Retinal pigment epithelial cell (primary cell): Measurements from ENCODE around the gene PSMG1.

DNA sequence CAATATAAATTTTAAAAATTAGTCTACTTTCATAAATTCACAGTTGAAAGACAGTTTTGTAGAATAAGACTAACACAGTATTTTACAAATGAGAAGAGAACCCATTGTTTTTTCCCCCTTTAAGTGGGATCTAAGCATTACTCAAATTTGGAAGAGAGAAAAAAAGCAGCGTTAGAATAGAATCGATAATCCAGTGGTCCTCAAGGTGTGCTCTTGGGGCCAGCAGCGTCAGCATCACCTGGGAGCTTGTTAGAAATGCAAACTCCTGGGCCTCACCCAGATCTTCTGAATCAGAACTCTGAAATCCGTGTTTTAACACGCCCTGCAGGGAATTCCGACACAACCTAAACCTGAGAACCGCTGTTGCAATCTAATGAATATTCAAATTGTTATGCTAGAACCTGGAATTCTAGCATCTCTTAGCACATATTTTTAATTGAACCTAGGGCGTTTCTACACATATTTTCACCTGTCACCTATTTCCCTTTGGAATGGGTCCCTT is 175.8 kb downstream of the PSMG1 start:
- RRBS: no CpG with 5 or more reads among the region's 8 CpGs

DNA sequence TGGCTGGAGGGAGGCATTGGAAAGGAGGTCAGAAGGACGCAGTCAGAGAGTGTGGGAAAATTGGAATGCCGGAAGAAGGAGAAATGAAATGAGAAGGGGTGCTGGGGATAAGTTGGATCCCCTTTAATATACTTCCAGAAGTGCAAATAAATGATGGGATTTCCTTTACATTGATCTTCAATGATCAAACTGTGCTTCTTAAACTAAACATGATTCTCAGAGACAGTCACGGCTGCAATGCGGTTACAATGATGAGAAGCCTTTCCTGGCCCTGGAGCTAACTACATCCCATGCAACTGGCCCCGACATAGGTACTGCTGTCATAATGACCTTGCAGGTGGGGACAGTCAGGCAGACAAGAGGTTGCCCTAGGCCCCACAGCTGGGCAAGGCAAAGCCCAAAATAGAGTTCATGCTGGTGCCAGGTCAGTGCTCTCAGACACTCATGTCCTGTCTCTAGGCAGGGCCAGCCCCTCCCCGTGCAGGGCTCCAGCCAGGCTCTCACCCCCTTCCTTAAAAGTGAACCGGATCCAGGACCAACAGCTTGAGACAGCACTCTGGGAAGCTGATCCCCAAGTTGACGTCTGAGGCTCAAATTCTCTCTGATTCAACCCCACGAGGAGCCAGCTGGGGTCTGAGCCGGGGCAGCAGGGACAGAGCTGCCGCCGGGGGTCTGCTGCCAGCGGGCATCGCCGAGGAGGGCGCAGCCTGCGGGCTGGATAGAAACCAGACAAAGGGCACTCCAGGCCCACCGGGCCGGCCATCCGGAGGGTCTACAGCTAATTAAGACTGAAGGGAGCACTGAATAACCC is 96.2 kb downstream of the PSMG1 start:
- RRBS: 32% methylated on average over 7 of the region's 20 CpGs

DNA sequence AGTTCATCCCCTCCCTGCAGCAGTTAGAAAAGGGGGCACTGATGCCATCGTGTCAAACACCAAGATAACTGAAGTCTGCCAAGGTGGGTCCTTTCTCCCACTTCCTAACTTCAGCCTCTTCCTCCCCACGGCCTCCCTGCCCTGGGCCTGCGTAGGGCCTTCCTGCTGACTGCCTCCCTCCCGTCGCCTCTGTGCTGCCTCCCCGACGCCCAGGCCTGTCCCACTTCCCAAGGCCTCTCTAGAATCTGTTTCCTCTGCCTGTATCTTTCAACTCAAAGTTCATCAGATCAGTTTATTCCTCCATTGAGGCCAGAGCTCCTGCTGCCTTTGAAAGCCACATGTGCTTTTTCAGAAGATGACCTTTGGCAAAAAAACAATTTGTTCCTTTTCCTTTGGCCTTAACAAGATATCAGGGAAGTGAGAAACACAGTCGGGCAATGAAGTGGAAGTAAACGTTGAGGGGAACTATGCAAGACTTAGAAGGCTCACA is 86.0 kb downstream of the PSMG1 start:
- RRBS: no CpG with 5 or more reads among the region's 9 CpGs

GRCh38 chr21:39183090-39183688 is at the start of gene PSMG1:
Gene PSMG1, minus strand, starts transcription at chr21:39183451.
- RRBS: under 1% methylated on average over 18 of the region's 70 CpGs

DNA sequence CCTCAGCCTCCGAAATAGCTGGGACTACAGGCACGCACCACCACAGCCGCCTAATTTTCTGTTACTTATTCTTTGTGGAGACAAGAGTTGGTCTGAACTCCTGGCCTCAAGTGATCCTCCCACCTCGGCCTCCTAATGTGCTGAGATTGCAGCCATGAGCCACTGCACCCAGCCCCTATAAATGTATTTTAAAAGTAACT is 2.3 kb downstream of the BRWD1 start:
- RRBS: no CpG with 5 or more reads among the region's 4 CpGs

GRCh38 chr21:39312090-39312935 is 1.1 kb downstream of the BRWD1 start:
- RRBS: 1% methylated on average over 12 of the region's 49 CpGs

DNA sequence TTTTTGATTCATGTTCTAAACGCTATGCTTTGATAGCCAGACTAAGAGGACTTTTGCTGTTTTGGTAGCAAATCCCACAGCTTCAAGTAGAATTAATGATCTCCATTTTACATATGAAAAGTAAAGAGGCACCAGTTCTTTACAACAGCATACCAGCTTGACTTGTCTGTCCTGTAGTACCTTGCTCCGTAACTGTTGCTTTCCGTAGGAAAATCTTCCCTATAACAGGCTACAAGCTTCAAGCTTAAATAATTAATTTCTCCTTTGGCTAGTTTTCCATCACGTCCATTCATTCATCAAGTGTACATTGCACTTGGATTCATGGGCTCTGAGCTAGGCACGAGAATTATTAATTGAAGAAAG is 29.1 kb downstream of the B3GALT5 start:
- RRBS: no CpG with 5 or more reads among the region's 5 CpGs

DNA sequence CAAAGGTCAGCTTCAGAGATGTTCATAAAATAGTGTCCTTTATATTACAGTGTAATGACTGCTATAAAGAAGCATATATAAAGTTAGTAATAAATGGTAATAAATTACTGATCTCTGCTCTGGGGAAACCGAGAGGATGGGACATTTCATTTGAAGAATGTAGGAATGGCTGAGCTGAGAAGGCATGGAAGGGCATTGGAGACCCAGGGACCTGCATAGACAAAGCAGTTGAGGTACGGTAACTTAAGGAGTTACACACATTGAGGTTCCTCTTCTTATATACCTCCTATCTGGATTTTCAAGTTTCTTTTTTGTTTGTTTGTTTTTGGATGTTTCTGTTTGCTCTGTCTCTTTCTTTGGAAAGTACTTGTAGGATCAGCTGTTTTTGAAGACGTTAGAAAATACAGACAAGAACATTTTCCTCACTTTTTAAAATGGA is 29.5 kb downstream of the B3GALT5 start:
- RRBS: no CpG with 5 or more reads among the region's 3 CpGs

DNA sequence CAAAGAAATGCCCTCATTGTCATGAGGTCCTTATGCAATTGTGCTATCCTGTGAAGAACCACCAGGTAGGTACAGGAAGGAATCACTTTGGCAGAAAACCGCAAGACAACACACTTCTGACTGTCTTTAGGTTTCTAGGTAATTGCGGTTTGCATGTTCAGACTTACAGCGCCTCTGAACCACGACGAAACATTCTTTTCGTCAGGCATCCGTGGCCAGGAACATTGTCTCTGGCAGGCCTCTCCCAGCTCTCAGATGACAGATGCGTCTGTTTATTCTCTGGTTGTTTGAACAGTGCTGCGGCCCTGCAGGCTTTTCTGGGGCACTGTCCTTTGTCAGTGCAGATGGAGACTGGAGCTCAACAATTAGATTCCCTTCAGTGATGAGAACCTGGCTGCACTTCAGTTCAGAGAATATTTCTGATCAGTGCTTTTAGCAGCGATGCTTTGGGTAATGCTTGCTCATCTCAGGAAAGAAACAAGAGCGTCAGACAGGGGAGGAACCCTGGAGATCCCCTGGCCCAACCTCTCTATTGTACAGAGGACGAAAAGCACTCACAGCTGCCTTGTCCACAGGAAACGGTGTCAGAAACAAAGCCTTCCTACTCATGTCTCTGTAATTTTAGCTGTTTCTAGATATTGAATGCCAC is 63.4 kb downstream of the B3GALT5 start:
- RRBS: no CpG with 5 or more reads among the region's 13 CpGs

DNA sequence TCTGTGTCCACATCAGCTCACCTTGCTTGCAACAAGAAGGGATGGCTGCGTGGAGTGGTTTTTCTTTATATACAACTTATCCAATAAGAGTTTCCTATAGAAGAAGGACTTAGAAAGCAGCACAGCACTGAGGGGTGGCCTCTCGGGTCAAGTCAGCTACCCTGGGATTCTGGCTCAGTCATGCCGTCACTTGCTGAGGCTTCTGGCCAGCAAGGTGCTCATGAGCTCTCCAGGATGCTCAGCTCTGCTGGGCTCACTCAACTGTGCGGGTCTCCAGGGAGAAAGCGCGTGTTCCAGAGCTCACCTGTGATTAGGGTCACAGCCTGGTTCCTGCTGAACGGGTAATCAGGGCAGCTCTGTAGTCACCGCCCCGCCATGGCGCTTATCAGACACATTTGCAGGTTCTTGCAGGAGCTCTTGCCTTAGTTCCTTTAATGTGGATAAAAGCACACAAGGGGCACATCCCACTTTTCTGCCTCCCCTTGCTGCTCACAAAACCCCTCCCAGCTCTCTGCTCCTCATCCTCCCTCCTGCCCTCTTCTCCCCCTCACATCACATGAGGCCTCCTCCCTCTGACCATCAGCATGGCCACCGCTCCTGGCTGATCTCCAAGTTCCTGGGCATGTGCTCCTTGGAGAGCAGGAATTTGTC is 1.9 kb downstream of the PCP4 start:
- RRBS: no CpG with 5 or more reads among the region's 11 CpGs

GRCh38 chr21:41171734-41172292 is 3.9 kb downstream of the BACE2 start:
- RRBS: no CpG with 5 or more reads among the region's 2 CpGs

DNA sequence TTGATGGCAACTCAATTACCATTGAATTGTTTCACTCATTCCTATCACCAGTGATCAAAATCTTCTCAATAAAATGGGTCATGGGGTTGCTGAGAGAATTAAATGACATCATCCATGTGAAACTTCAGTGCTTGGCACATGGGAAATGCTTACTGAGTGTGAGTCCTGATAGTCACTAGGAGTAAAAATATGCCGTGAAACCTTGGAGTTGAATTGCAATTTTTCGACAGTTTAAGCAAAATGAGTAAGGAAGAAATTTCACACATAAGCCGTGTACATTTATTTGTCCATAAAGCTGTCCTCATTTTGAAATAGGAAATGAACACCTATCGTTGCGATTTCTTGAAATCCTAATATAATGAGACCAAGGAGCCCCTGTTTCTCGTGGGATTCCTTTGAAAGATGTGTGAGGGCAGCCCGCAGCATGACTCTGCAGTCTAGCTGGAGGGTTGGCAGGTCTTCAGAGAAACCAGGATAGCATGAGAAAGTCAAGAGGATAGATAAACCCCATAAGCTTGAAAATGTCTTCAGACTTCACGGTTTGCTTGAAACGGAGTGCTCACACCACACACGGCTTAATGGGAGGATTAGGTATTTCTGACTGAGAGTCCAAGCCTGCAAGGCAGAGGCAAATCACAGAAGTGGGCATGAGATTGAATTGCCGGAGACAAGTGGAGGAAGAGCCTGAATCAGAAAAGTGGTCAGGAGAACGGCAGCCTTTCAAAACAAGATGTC is 59.0 kb upstream of the FAM3B start:
- RRBS: no CpG with 5 or more reads among the region's 12 CpGs

GRCh38 chr21:41426844-41427085 is 726 bp downstream of the MX1 start:
- RRBS: 14% methylated on average over 11 of the region's 15 CpGs

- RRBS: 84% methylated on average over 6 of the region's 22 CpGs
Observed at GRCh38 chr21:41458389-41458843, 32.4 kb downstream of the MX1 start.

DNA sequence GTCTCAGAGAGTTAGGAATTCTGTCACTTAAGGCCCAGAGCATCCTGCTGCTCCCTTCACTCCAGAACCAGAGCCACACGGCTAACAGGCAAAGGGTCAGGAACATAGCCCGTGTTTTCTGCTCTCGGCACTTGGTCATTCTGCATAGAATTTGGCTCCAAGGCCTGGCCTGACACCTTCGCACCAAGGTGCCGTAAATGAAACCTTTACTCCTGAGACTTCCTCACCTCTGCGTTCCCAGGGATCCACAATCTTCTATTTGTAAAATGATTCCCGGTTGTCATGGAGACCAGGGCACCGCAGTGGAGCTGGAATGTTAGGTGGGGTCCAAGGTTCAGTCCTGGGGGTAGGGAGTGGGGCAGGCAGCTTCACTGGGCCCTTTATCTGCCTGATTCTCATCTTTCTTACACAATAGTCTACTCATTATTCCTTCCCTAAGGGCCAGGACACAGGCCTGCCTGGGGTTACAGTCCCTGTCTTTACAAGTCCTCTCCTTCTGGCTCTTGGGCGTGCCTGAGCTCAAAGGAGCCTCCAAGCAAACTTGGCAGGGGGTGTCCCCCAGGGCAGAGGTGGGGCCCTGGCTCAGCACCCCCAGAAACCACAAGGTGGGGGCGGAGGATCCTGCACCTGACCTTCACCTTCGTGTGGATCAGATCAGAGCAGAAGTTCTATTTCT is 51.2 kb downstream of the RIPK4 start:
- RRBS: no CpG with 5 or more reads among the region's 11 CpGs

DNA sequence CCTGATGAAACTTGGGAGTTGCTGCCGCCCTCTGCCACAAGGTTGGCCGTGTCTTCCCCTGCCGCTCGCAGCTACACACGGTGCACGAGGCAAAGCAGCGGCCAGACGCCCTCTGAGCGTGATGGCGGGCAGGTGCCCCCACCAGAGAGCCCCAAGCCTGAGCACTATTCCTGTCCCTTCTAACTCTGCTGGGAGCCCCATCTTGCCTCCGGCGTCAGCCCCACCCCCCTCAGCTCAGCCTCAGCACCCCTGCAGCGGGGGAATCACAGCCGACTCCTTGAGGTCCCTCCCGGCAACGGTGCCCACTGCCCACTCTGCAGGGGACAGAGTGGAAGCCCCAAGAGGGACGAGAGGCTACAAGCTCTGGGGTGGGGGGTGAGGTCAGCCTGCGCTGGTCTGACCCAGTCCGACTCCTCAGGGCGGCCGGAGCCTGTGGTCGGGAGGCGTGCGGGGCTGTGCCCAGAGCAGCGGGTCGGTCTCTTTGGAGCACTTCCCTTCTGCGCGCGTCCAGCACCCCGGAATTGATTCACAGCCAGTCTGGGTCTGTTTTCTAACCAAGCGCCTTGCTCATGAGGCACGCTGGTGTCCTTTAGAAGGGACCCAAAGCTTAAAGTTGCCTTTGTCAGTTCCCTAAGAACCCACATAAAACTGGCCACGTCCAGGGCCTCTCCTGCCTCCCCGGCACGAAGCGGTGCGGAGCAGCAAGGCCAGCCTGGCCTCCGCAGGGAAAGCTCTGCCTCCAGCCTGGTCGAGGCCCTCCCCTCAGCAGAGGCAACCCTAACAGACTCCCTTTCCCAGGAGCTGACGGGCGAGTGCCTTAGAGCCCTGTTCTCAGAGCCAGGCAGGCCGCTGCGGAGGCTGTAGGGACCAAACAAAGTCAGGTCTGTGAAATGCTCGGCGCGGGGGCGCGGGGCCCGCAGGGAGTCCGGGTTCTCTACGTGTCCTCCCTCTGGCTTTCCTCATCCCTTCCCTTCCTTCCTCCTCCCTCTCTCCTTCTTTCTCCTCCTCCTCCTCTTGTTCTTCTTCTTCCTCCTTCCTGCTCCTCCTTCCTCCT is 41.1 kb downstream of the RIPK4 start:
- RRBS: 31% methylated on average over 12 of the region's 51 CpGs

DNA sequence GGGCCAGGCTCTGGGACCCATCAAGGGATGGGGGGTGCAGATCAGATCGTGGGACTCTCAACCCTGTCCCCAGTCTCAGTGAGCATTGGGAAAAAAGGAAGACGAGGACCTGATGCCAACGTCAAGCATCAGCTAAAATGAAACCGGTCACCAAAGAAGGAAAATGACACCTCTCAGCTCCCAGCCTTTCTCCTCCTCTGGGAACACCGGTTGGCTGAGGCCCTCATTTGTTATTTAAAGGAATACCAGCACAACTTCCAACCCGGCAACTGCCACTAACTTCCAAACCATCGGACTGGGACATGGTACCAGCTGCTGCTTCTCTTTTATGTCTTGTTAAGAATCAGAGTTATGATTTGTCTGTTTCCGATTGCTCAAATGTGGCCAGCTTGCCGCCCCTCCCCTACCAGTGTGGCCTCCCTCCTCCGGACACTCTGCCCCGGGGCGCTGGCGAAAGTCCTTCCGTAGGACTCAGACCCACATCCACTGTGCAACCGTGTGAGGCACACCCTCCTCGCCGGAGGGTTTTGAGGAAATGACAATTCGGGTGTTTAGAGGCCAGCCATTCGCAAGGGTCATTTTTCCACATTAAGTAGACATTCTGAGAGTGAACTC is 5.7 kb downstream of the RIPK4 start:
- RRBS: 24% methylated on average over 7 of the region's 19 CpGs

DNA sequence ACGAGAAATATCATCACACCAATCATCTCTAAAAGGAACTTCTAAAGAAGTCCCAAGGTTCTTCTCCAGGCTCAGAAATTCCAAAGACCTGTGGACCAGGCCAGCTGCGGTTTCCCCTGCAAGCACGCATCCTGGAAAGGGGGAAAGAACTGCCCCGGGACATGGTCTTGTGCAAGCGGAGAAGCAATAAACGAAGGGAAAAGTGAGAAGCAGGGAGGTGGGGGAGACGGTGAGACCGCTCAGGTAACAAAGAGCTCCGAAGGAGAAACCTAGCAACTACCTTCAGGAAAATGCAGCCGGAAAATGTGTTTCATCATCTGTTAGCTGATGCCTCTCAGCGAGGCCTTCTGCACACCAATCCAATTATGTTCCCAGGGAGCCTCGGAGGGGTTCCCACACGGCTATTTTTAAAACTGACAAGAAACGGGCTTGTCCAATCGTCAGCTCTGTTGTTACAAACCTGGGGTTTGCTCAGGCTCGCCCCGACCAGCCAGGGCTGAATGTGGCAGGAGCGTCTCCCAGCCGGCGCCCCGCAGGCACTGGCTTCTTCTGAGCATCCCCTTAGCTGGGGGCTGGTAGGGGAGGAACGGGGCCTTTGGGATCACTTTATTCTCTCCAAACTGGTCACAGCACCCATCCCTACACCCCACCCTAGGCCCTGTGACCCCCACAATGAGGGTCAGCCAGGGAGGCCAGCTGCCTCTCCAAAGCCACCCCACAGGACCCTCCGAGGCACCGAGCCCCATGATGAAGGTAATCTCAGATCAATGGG is 3.4 kb downstream of the RIPK4 start:
- RRBS: no CpG with 5 or more reads among the region's 24 CpGs

DNA sequence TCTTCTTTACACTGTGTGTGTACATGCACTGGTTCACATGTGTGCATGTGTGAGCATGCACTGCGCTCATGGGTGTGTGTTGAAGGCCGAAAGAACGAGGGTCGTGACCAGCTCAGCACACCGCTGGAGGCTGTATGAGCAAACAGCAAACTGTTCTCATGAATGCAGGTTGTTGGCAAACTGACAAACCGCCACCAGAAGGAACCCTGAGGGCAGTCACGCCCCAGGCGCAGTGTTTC is 16.5 kb upstream of the RIPK4 start:
- RRBS: no CpG with 5 or more reads among the region's 8 CpGs

- RRBS: no CpG with 5 or more reads among the region's 27 CpGs
Observed at GRCh38 chr21:41898989-41899727, 20.0 kb upstream of the PRDM15 start.